BJ (cell line): ENCODE data around the gene HSD17B13.

DNA sequence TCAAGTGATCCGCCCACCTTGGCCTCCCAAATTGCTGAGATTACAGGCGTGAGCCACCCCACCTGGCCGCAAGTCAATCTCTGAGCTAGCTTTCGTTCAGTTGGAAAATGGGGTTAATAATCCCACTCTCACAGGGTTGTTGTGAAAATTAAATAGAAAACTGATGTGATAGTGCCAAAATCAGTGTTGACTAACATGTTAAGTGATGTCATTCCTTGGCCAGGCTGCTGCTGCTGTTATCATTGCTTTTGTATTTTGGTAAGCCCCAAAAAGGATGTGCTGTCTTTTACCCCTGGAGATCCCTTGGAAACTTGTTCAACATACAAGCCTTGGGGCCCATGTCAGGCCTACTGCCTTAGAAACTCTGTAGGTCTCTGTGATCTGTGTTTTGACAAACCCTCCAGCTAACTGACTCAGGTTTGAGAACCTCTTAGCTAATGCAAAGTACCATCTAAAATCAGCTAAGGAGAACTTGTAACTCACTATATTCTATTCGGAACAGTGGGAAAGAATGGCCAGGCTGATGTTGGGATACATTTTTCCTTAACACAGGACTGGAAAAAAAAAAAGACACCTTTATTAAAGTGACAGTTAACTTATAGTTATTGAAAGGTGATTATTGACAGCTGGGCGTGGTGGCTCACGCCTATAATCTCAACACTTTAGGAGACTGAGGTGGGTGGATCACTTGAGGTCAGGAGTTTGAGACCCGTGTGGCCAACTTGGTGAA is 106.5 kb downstream of the AFF1 start:
- CAGE, long polyA plus RNA = no peak
- RRBS = no CpG with 5 or more reads among the region's 8 CpGs

GRCh38 chr4:87070511-87070958 is 135.7 kb downstream of the AFF1 start:
- CAGE, long polyA plus RNA = no peak
- RRBS = no CpG with 5 or more reads among the region's 4 CpGs

- CAGE, long polyA plus RNA = no peak
- RRBS = no CpG with 5 or more reads among the region's 8 CpGs
These were observed 141.2 kb downstream of the KLHL8 start for GRCh38 chr4:87079046-87079721.

GRCh38 chr4:87322515-87323292 is at the start of gene HSD17B13:
HSD17B13 (minus strand) TSS chr4:87322882.
- CAGE, long polyA plus RNA = no peak
- RRBS = no CpG with 5 or more reads among the region's 4 CpGs

DNA sequence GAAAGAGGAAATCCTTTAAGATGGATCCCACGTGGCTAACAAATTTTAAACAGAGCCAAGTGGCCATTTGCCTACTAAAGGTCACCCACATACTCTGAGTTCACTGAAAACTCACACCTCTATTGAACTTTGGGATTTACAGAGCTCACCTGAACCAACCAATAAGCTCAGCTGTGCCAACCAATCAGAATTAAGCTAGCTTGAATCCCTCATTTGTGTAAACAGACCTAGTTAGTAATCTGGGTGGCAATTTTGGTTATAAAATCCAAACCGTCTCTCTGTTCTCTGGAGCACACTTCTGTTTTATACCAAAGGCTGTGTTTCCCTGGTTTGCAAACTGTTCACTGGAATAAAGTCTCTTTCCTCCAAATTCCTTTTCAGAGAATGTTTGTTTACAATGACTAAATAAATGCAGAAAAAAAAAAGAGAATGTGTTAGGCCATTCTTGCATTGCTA is 5.3 kb upstream of the NUDT9 start:
- CAGE, long polyA plus RNA = no peak
- RRBS = no CpG with 5 or more reads among the region's 2 CpGs

- CAGE, long polyA plus RNA = no peak
- RRBS = no CpG with 5 or more reads among the region's 3 CpGs
These were observed 52.2 kb downstream of the SPARCL1 start for GRCh38 chr4:87476899-87477362.

DNA sequence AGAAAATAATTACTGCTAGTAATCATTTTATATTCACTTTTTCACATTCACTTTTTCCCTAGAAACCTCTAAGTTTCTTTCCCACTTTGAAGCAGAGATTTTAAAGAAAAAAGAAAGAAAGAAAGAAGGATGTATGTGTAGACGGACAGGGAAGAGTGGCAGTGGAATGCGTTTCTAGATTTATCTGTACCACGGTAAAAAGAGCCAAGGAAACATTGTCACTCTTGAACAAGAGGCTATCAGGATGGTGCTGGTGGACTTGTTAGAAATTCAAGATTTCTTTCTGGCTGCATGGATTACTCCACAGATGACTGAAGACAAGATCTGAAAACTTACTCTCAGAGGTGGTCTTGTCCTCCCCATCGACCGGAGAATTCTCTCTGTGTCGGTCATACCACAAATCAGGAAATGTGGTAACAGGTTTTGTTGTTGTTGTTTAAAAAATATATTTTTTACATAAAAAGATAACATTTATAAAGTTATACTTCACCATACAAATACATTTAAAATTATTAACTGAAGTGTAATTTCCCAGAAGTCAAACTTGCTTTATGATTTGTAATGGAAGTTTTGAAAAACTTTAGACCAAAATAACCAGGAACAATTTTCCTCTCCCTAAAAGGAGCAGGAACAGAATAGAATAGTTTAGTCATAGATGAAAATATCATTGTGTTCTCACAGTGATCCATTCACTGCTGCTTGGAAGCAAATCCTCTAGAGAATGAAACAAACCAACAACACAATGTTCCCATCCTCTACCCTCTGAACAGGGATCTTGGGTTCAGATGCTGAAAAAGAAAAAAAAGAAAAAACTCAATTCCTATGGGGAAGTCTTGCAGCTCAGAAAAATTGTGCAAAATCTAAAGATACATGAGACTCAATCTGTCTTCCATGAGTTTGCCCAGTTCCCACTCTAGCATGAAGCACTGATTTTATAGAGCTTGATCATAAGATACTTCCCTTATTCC is 11.9 kb downstream of the DSPP start:
- CAGE, long polyA plus RNA = no peak
- RRBS = no CpG with 5 or more reads among the region's 6 CpGs

- CAGE, long polyA plus RNA = no peak
- RRBS = no CpG with 5 or more reads among the region's 5 CpGs
These were observed 68.1 kb downstream of the DMP1 start for GRCh38 chr4:87718037-87718670.

DNA sequence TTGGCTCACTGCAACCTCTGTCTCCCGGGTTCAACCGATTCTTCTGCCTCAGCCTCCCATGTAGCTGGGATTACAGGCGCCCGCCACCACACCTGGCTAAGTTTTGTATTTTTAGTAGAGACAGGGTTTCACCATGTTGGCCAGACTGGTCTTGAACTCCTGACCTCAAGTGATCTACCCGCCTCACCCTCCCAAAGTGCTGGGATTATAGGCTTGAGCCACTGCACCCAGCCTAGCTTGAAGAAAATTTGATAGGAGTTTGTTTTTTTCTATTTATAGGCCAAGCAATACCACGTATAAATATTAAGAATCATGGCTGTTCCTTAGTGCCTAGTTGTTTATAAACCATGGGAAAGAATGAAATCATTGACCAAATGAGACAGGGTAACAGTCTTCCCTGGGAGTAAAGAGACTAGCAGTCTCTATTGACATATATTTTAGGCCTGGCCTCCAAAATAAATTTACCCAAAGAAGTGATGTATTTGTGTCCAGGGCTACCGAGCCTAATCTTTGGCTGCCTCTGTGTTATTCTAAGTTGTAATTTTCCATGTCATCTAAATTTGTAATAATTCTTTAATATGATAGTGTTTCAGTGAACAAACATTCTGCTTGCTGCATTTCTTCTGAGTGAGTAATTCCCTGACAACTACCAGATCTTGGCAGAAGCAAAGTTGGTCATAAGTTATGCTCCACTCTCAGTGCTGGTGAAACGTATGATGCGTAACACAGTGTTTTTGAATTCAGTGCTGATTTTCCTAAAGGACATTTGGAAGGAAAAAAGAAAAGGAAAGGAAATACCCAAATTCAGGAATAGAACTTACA is 10.3 kb downstream of the PKD2 start:
- CAGE, long polyA plus RNA = no peak
- RRBS = no CpG with 5 or more reads among the region's 9 CpGs

- CAGE, long polyA plus RNA = no peak
These were observed 46.3 kb downstream of the ABCG2 start for GRCh38 chr4:88112237-88112514.

DNA sequence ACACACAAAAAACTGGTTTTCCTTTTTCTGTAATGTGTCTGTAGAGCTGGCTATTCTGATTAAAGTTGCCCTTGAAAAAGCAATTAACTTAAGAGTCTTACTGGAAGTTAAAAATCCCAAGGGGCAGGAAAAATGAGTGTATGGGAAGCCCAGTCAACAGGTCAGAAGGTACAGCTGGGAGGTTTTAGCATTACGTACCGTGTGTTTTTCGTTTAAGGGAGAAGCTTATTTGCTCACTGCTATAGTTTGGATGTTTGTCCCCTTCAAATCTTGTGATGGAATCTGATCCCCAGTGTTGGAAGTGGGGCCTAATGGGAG is 37.1 kb upstream of the HERC6 start:
- CAGE, long polyA plus RNA = no peak
- RRBS = no CpG with 5 or more reads among the region's 3 CpGs

DNA sequence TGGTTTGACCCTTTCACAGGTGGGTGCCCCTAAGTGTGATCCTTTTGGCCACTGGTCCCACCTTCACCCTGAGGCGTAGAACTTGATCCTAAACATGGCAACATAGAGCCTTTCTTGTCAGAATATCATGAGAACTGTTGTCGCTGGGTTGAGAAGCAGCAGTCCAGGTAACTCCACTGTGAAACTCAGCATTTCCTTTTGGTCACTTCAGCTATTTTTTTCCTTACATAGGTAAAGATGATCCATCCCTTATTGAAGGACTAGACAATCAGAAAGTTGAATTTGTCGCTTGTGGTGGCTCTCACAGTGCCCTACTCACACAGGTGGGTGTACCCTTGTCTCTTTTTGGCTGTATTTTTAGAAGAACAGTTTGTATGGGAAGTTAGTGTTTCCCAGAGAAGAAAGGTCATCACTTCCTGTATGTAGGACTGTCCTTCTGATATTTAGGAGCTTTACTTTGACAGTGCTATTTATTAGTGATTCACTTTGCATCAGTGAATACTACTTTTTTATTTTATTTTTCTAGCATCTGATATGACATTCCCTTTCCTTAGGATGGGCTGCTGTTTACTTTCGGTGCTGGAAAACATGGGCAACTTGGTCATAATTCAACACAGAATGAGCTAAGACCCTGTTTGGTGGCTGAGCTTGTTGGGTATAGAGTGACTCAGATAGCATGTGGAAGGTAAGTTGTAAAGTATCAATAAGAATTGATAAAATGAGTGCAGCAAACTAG is 6.5 kb downstream of the HERC5 start:
- CAGE, long polyA plus RNA = no peak
- RRBS = no CpG with 5 or more reads among the region's 4 CpGs

GRCh38 chr4:88696499-88696967 is 1.1 kb downstream of the NAP1L5 start:
- CAGE, long polyA plus RNA = no peak
- RRBS = no CpG with 5 or more reads among the region's 7 CpGs

- CAGE, long polyA plus RNA = no peak
- RRBS = no CpG with 5 or more reads among the region's 1 CpG
These were observed 94.8 kb upstream of the NAP1L5 start for GRCh38 chr4:88792297-88793037.

DNA sequence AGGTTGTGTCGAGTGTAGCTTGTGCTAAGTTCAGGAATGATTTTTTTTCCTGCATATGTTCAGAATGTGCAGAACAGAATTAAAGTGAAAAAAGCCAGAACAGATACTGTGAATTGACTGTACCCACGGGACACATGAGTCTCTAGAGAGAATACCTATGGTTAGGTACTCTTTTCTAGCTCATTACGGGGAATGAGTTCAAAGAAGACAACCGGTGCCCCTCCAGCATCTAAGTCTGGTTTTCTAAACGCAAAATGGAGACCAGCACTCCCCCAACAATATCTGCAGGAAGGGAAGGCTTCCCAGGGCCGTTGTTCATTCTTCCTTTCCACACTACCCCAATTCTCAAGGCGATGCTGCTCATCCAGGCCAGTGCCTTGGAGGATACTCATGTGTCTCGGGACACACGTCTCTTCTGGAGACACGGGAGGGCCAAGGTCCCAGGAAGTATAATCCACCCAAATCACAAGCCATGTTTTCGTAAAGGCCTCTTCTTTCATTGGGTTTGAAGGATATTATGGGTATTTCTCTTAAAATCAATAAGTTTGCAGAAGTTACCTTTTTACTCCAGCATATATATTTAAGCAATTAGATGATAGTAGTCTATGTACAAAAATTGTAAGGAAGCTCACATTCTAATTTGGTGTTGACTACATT is 61.4 kb downstream of the GPRIN3 start:
- CAGE, long polyA plus RNA = no peak
- RRBS = no CpG with 5 or more reads among the region's 11 CpGs

- CAGE, long polyA plus RNA = no peak
- RRBS = no CpG with 5 or more reads among the region's 1 CpG
These were observed 13.0 kb downstream of the GPRIN3 start for GRCh38 chr4:89294517-89295059.

DNA sequence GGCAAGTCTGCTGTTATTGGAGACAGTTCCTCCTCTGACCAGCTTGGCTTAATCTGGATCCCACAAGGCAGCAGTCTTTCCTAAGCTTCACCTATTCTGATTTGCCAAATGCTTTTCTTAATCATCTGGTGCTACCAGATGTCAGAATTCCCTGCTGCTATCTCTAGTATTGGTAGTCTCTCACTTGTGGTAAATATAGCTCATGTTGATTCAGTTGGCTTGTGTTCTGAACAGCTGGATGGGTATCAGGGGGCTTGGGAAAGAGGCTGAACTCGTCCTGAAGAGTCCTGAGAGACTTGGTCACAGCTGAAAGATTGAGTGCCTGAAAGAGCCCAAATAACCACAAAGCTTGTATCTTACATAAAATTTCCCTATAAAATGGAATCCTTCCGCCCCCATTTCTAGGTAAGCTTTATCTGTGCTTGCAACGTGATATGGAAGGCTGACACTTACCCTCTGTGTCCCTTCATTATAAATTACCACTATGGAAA is 104.0 kb upstream of the GPRIN3 start:
- CAGE, long polyA plus RNA = no peak
- RRBS = no CpG with 5 or more reads among the region's 3 CpGs

GRCh38 chr4:89641035-89641632 is 195.8 kb downstream of the SNCA start:
- CAGE, long polyA plus RNA = no peak
- RRBS = no CpG with 5 or more reads among the region's 18 CpGs

DNA sequence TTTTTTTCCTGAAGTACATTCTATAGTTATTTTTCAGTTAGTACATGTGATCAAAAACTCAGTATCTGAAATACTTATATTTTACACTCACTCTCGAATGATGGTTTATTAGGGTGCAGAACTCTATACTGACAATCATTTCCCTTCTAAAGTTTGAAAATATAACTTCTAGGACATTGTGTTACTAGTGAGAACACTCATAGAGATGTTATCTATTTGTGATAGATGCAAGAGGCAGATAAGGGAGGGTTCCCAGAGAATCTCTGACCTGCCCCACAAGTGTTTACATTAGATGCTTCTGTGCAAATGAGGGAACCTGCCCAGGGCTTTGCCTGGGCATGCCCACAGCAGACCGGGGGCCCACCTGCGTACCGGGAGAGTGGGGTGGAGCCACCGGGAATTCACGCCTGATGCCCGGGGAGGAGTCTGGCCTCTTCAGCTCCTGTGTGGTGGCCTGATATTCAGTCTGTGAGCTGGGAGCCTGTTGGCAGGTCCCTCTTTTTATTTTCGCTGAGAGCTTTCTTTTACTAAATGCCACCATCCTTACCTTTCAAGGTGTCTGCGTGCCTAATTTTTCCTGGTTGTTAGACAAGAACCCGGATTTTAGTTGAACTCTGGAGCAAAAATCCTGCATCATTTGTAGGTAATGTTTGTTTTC is 155.8 kb downstream of the SNCA start:
- CAGE, long polyA plus RNA = no peak
- RRBS = no CpG with 5 or more reads among the region's 10 CpGs

DNA sequence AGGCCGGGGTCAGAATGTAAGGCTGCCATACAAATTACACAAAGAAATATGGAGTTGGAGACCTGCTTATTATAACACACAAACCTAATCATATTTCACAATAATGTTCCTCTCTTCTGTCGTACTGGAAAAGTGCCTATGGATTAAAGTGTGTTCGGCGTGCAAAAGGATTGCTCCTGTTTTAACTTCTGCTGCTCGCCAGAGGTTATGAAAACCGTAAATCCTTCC is 670.4 kb upstream of the GRID2 start:
- CAGE, long polyA plus RNA = no peak
- RRBS = no CpG with 5 or more reads among the region's 6 CpGs